ENCODE measurements around a stretch of chr10.

DNA sequence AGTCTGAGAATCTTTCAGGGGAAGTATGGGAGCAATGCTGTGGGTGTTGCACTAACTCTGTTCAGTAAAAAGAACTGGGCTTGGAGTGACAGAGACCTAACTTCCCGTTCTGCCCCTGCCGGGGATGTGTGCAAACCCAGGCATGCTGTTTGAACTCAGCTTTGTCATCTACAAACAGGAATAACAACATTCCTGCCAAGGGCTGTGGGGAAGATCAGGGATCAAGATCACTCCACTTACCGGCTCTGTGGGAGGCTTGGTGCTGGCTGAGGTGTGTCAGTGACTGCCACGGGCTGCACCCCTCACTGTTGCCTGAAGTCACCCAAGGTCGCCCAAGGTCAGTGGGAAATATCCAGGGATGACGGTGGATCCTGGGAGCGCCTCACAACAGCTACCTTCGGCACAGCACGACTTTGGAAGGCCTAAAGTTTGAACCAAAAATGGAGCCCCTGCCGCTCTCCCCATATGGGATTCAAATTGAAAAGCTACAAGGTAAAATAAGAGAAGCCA, 23.2 kb upstream of the DRGX start:
- RAMPAGE, long total RNA, result no peak
- RRBS, result 73% methylated on average over 1 of the region's 10 CpGs

DNA sequence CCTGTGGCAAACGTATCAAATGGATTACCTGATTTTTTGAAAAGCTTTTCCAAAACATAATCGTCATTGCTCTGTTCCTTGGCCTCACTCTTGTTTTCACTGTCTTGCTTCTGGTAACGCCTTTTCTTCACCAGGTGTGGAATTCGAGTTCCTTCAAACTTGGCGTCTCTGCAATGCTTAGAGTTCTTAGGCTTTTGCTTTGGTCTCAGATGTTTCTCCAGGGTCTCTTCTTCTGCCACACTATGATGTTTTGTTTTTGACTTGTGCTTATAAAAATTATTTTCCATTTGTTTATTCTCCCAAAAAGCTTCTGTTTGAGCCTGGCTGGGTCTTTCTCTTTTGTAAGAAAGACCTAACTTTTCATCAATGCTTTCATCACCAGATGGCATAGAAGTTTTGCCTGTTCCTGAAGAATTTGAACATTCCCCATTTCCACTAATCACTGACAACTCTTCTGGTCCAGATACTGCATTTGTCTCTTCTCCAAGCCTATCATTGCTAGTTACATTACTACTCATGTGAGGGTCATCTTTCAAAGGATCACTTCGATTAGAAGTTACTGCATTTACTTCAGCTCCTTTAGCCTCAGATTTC, 68.7 kb downstream of the ERCC6 start:
- RAMPAGE, long total RNA, result no peak
- RRBS, result no CpG with 5 or more reads among the region's 6 CpGs

- RAMPAGE, long total RNA, result no peak
- RRBS, result no CpG with 5 or more reads among the region's 4 CpGs
Measured at GRCh38 chr10:49496073-49496382, 42.9 kb downstream of the ERCC6 start.

GRCh38 chr10:49941295-49941707, 526 bp downstream of the PARG start:
- RAMPAGE, long total RNA, result no peak
- RRBS, result no CpG with 5 or more reads among the region's 28 CpGs

- RAMPAGE, long total RNA, result no peak
- RRBS, result no CpG with 5 or more reads among the region's 2 CpGs
Measured at GRCh38 chr10:50260826-50261282, 9.5 kb upstream of the ASAH2 start.

GRCh38 chr10:50381550-50382179, 130.3 kb upstream of the ASAH2 start:
- RAMPAGE, long total RNA, result no peak
- RRBS, result no CpG with 5 or more reads among the region's 3 CpGs

DNA sequence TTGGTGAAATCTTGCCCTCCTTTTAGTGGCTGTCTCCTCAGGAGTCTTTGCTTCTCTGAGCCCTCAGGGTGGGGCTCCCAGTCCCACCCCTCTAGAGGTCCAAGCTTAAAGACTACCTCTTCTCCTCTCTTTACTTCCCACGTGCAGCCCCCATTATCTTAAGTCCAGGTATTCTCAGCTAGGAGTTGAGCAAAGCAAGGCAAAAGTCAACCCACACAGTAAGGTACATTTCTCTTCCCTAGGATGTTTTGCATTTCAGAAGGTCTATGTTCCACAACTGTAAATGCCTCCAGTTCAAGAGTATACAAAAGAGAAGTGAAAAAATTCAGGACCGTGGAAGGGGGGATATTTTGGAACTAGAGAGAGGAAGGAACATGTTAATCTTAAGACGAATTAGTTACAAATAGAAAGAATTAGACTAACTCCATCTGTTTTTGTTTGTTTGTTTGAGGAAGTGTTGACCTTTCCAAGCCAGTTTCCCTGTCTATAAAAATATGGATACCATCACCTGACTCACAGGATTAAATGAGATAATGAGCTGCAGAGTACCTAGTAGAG, 144.9 kb upstream of the ASAH2 start:
- RAMPAGE, long total RNA, result no peak
- RRBS, result no CpG with 5 or more reads among the region's 3 CpGs

GRCh38 chr10:50418823-50419120, 167.5 kb upstream of the ASAH2 start:
- RAMPAGE, long total RNA, result no peak
- RRBS, result no CpG with 5 or more reads among the region's 2 CpGs

DNA sequence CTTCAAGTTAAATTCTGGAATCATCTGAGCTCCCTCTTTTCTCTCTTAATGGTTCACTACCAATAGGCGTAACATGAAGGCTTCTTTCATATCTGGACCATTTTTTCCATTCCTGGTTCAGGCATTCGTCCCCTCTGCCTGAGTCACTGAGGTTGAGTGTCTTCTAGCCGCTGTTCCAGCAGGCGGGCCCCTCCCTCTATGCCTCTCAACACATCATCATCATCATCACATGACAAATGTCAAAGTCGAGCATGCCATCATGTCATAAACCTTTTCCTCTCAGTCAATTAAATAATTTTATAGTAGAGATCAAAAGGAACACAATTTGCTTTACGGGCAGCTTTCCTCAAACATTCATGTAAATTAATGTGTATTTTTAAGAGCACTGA, 168.9 kb upstream of the ASAH2 start:
- RAMPAGE, long total RNA, result no peak
- RRBS, result no CpG with 5 or more reads among the region's 6 CpGs

DNA sequence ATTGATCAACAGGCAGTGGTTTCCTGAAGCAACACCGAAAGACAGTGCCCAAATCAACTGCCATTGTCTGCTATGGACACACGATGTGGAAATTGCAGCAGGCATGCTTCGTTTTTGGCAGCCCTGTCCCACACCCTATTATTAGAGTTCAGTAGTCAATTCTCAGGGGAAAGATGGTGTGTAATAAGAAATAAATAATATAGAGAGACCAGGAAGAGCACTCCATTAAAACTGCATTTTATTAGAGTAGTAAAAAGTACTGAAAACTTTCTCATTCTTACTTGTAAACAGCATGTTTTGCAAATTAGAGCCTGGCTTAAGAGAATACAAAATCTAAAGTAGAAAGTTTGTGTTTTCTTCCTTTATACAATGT, 153.8 kb downstream of the SGMS1 start:
- RAMPAGE, long total RNA, result no peak
- RRBS, result no CpG with 5 or more reads among the region's 3 CpGs

DNA sequence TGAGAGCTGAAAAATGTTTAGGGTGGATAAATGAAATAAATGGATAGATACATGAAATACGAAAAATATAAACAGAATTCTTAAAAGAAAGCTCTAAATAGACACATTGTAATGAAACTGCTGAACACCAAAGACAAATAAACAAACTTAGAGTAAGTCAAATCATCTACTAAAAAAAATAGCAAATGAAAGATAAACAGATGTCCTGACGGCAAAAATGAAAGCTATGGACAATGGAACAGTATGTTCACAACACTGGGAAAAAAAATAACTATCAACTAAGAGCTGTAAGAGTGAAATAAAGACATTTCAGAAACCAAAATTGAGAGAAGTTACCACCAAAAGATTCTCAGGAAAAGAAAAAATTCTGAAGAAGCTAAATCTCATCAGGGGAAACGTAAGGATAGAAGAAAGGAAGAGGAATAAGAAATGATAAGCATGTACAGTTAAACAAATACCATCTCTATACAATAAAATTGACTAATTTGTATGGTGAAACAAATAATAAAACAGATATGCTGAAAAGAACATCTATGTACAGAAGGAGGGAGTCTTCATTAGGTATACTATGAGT, 106.0 kb downstream of the SGMS1 start:
- RAMPAGE, long total RNA, result no peak
- RRBS, result no CpG with 5 or more reads among the region's 3 CpGs

DNA sequence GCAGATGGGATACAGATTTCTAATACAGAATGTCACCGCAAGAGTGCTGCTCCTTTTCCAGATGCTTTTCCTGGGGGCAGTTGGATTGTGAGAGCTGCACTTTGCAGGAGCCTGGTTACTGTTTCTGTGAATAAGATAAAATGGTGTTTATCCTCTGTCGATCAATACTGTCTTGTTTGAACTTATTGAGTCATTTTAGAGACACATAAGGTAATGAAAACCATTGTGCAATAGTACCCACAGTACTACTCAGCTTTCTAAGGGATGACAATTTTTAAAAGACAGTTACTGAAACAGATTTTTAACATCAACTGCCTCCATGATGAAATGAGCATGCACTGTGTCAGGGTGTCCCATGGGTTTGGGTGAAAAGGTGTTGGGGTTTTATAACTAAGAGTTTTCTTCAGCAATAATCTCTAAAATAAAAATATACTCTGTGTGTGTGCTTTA, 2.8 kb downstream of the A1CF start:
- RAMPAGE, long total RNA, result no peak
- RRBS, result no CpG with 5 or more reads among the region's 2 CpGs

DNA sequence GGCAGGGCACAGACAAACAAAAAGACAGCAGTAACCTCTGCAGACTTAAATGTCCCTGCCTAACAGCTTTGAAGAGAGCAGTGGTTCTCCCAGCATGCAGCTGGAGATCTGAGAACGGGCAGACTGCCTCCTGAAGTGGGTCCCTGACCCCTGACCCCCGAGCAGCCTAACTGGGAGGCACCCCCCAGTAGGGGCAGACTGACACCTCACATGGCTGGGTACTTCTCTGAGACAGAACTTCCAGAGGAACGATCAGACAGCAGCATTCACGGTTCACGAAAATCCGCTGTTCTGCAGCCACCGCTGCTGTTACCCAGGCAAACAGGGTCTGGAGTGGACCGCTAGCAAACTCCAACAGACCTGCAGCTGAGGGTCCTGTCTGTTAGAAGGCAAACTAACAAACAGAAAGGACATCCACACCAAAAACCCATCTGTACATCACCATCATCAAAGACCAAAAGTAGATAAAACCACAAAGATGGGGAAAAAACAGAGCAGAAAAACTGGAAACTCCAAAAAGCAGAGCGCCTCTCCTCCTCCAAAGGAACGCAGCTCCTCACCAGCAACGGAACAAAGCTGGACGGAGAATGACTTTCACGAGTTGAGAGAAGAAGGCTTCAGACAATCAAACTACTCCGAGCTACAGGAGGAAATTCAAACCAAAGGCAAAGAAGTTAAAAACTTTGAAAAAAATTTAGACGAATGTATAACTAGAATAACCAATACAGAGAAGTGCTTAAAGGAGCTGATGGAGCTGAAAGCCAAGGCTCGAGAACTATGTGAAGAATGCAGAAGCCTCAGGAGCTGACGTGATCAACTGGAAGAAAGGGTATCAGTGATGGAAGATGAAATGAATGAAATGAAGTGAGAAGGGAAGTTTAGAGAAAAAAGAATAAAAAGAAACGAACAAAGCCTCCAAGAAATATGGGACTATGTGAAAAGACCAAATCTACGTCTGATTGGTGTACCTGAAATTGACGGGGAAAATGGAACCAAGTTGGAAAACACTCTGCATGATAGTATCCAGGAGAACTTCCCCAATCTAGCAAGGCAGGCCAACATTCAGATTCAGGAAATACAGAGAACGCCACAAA, 90.0 kb downstream of the PRKG1 start:
- RAMPAGE, long total RNA, result no peak
- RRBS, result no CpG with 5 or more reads among the region's 21 CpGs

- RAMPAGE, long total RNA, result no peak
- RRBS, result no CpG with 5 or more reads among the region's 4 CpGs
Measured at GRCh38 chr10:51199851-51200394, 125.6 kb downstream of the PRKG1 start.

- RAMPAGE, long total RNA, result no peak
- RRBS, result no CpG with 5 or more reads among the region's 3 CpGs
Measured at GRCh38 chr10:51242464-51243342, 168.4 kb downstream of the PRKG1 start.

DNA sequence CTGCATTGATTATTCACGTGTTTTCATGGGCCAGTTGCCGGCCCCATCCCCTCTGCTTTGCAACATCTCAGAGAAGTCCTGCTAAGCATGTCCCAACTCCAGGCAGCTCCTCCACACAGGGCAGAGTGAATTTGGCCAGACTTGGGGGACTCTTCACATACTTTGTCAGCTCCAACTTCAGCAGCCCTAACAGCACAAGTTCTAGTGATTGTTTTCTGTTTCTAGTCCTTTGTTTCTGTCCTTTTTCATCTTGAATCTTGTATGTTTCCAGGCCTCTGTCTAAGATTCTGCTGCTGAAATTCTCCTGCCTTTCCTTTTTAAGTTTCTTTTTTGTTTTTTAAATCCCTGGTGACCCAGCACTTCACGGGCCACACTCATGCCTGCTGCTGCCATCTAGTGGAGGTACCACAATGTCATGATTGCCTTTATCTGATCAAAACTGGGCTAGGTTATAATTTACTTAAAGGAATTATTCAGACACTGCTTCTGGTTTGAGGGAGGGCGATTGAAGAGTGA, 276.9 kb downstream of the CSTF2T start:
- RAMPAGE, long total RNA, result no peak
- RRBS, result no CpG with 5 or more reads among the region's 4 CpGs

- RAMPAGE, long total RNA, result no peak
- RRBS, result no CpG with 5 or more reads among the region's 1 CpG
Measured at GRCh38 chr10:51472258-51472812, 227.1 kb downstream of the CSTF2T start.

DNA sequence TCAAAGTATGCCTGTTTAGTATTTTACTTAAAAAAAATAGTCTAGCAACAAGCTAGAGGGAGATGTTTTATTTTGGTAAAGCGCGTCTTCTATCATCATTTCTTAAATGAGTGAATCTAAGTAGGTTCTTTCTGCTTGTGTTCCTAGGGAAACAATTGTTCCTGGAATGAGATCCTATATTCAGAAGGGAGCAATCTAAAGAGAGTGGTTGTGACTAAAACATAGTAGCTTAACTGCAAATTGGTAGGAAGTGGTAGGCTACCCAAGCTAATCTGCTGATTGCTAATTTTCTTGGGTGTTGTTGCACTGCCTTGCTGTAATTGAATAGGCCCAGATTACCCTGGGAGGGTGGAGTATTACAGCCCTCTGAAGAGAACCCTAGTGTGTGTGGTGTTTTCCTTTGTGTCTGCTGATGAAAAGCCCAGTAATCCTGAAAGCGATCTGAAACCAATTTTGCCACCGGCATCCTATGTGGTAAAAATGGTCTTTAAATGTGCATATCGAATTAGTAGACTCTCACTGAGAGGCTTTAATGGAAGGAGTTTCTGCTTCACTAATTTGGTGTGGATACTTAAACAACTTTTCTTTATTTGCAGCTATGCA, 92.7 kb downstream of the CSTF2T start:
- RAMPAGE, long total RNA, result no peak
- RRBS, result no CpG with 5 or more reads among the region's 5 CpGs

GRCh38 chr10:51609344-51609933, 90.0 kb downstream of the CSTF2T start:
- RAMPAGE, long total RNA, result no peak
- RRBS, result no CpG with 5 or more reads among the region's 2 CpGs

- RAMPAGE, long total RNA, result no peak
- RRBS, result no CpG with 5 or more reads among the region's 2 CpGs
Measured at GRCh38 chr10:51834311-51834777, 134.9 kb upstream of the CSTF2T start.

Measured in cardiac muscle cell (in vitro differentiated cells and primary cell).